Right lobe of liver (tissue), 4 donors: ENCODE results near the genes ABHD17B and TMC1.

DNA sequence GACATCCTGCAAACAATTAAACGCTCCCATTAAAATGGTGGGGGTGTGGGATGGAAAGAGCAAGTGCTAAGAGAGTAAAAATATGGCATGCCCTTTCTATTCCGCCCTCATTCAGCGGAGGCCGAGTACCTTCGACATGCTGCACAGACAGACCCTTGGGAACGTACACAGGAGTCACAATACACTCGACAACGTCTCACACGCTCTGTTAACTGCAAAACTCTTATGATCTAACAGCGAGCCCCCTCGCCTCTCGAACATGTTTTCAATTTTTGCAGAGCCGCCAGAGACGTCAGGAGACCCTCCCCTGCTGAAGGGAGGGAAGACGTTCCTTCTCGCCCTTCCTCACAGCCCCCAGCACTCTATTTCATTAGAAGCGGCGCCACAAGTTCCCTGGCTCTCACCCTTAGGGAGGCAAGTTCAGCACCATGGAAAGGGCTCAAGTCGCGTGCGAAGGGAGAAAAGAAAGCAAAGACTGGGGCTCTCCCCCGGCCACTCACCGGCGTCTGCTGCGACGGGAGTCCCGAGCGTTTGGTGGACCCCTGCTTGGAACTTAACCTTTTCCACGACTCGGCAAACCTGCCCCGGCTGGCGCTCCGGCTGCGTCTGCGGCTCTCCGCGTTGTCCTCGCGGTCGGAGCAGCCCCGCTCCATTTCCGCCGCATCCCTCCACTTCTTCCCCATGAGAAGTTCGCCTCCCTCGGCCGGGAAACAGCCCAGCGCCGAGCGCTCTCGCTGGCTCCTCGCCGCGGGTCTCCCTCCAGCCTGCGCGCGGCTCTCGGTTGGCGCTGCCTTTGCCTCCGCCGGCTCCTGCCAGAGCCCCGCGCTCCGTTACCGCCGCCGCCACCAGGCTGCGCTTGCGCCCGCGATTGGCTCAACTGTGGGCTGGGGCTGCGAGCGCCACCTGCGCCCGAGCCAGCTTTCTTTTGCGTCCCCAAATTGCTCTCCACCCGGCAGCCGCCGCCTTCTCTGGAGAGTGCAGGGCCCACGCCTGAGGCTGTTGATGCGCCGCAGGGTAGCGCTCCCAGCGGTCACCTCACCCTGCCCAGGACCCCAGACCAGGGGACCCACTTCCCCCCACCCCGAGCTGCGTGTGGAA lies 321.8 kb downstream of the CEMIP2 start:
- PRO-cap, 4 experiments, result no peak in any of the 4 experiments
- RAMPAGE, long total RNA, 2 experiments, result no peak in any of the 2 experiments

DNA sequence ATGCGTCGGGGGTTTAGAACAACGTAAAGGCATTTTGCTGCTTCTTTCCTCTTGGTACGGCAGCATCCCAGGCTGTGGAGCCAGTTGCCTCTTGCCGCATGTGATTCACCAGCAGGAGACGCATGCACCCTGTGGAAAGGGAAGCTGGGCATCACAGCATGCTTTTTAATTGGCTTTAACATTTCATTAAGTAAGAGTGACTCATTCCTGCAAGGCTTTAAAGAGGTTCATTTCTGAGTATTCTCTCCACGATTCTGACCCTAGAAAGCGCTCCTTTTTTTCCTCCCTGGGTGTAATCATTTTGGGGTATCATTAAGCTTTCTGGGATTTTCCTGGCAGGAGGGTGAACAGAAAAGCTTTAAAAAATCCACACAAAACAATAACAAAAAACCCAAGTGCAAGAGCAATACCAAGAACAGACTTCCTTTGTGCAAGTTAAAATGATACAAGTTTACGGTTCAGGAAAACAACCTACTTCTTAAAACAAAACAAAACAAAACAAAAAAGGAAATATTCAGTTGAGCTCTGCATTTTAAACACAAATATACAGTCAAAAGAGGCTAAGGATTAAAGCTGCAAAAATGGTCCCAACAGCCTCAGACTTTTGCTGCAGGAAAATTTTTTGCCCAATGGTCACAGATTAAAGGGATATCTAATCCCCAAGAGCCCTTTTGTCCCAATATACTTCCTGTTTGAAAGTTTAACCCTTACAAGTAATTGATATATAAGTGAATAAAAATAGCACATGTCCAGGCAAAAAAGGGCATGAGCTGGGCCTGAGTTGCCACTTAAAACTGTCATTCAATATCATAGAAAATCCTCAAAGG lies 84.2 kb downstream of the CEMIP2 start:
- PRO-cap, 4 experiments, result peak in 2 of 4 experiments; most common plus-strand start position 249 of the sequence (in 2); most common minus-strand start position 102 of the sequence (in 2)
- RAMPAGE, long total RNA, 2 experiments, result no peak in any of the 2 experiments

DNA sequence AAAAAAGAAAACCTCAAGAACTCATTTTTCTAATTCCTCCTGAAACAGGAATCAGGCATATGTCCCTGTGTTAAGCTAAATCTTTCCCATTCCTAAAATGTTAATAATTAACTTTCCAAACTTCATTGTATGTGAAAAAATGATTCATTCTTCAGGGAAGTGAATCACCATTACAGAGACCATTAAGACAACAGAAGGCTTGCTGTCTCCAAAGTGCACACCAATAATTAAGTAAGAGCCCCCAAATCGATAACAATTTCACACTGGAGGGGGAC lies 5.3 kb downstream of the CEMIP2 start:
- PRO-cap, 4 experiments, result peak in 2 of 4 experiments; most common plus-strand start position 170 of the sequence (in 1); most common minus-strand start position 81 of the sequence (in 1)
- RAMPAGE, long total RNA, 2 experiments, result no peak in any of the 2 experiments

- PRO-cap, 4 experiments, result no peak in any of the 4 experiments
- RAMPAGE, long total RNA, 2 experiments, result no peak in any of the 2 experiments
Measured at GRCh38 chr9:71806751-71807217, 38.5 kb upstream of the CEMIP2 start.

- PRO-cap, 4 experiments, result no peak in any of the 4 experiments
- RAMPAGE, long total RNA, 2 experiments, result no peak in any of the 2 experiments
Measured at GRCh38 chr9:71901466-71902379, 9.3 kb downstream of the ABHD17B start.

DNA sequence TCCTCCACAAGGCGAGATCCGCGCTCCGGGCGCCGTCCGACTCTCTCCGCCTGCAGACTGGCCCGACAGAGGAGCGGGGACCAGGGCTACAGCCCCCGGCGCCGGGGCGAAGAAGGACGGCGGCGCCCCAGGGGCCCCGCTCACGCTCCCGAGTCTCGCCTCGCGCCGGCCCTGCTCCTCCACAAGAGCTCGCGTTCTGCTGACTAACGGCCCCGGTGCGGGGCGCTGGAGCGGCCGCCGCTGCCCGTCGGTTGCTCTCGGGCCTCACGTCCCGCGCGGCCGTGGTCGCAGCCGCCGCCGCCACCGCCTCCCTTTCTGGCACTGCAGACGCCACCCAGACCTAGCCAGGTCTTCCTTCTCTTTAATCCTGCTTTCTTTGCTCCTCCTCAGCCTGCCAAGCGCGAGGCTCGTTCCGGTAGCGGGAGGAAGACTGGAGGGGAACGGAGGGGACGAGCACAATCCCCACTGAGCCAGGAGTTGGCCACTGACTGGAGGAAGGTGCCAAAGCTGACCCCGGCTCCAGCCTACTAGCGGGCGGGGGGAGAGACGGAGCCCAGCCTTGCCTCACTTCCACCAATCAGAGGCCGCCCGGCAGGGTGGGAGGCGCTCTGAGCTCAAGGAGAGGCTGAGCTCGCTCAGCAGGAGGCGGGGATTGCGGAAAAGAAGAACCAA lies at the start of gene ABHD17B:
Gene ABHD17B, minus strand, starts transcription at position 490 of the 672 bp plus-strand sequence.
- PRO-cap, 4 experiments, result peak in 4 of 4 experiments; most common minus-strand start position 500 of the sequence (in 4)
- RAMPAGE, long total RNA, 2 experiments, result start-site peak on the minus strand in 1 of 2 experiments, centred at position 485 of the sequence, 16 reads per replicate

DNA sequence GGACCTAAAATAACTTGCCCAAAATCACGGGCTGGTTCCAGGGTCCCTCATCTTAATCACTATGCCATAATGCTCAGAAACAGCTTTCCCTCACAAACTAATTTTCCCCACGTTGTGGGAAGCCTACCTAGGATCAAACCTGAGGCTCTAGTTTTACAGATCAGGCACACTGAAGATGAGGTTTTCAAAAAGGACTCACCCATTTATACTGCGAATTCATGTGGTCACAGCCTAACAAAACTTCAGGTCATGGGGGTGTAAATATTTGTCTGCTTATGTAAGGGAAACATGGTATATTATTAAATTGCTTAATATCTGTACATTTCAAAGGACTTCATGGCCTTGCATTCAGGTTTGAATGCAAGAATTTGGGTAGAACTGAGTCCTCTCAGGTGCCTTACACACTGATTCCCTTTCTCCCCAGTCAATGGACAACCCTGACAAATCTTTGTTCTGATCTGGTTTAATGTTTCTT lies 12.1 kb downstream of the ZFAND5 start:
- PRO-cap, 4 experiments, result peak in 2 of 4 experiments; most common minus-strand start position 58 of the sequence (in 1)
- RAMPAGE, long total RNA, 2 experiments, result no peak in any of the 2 experiments

DNA sequence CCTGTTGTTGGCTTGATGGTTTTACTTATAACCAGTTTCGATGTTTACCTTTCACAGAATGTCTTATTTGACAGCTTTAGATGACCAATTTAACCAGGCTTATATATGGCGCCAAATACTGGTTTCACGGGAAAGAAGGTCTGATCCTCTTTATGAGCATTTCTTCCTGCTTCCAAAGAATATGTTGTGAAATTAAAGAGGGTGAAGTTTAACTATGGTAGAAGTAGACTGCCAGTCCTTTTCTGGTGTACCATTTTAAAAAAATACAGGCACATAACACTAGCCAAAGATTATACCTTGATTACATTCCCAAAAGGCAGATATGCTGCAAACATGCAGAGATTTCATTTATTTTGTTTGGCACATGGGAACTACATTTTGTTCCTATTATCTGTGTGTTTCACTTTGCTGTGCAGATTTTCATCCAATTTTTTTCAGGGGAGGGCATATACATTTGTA lies 9.7 kb downstream of the ZFAND5 start:
- PRO-cap, 4 experiments, result no peak in any of the 4 experiments
- RAMPAGE, long total RNA, 2 experiments, result no peak in any of the 2 experiments

GRCh38 chr9:72355764-72356629 lies 9.0 kb downstream of the ZFAND5 start:
- PRO-cap, 4 experiments, result peak in 2 of 4 experiments; most common minus-strand start chr9:72356143 (in 1)
- RAMPAGE, long total RNA, 2 experiments, result no peak in any of the 2 experiments

- PRO-cap, 4 experiments, result peak in 2 of 4 experiments; most common minus-strand start chr9:72357599 (in 1)
- RAMPAGE, long total RNA, 2 experiments, result no peak in any of the 2 experiments
Measured at GRCh38 chr9:72357374-72358369, 7.3 kb downstream of the ZFAND5 start.

- PRO-cap, 4 experiments, result peak in 3 of 4 experiments; most common minus-strand start chr9:72359215 (in 2)
- RAMPAGE, long total RNA, 2 experiments, result no peak in any of the 2 experiments
Measured at GRCh38 chr9:72358824-72359802, 5.9 kb downstream of the ZFAND5 start.

GRCh38 chr9:72521417-72521837 lies at the start of gene TMC1:
TMC1 (plus strand) TSS chr9:72521608.
- PRO-cap, 4 experiments, result no peak in any of the 4 experiments
- RAMPAGE, long total RNA, 2 experiments, result no peak in any of the 2 experiments

- PRO-cap, 4 experiments, result peak in 4 of 4 experiments; most common plus-strand start chr9:72577366 (in 4); most common minus-strand start chr9:72577243 (in 2)
- RAMPAGE, long total RNA, 2 experiments, result start-site peak on the minus strand in 1 of 2 experiments, at chr9:72577243-72577298 at its widest, 15 reads per replicate
Measured at GRCh38 chr9:72577066-72578165, 56.0 kb downstream of the TMC1 start.

DNA sequence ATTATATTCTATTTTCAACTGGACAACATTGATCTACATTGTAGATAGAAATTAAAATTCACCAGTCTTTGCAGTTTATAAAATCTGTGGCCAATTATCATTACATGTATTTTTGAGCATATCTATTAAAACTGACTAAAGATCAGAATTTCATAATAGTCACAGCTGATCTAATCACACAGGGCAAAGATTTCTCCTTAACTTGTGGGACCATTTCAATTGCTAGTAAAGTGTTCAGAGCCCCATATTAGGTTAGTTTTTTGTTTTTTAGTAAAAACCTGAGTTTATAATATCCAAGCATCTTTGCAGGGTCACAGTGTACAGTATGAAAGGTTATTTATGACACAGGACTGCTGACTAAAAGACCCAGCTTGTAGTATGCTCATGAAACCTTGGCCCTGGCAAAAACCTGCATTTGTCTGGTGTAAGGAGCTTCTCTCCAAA lies 37.5 kb upstream of the ALDH1A1 start:
- PRO-cap, 4 experiments, result peak in 1 of 4 experiments; most common plus-strand start position 218 of the sequence (in 1)
- RAMPAGE, long total RNA, 2 experiments, result no peak in any of the 2 experiments

- PRO-cap, 4 experiments, result no peak in any of the 4 experiments
- RAMPAGE, long total RNA, 2 experiments, result no peak in any of the 2 experiments
Measured at GRCh38 chr9:73137234-73137754, 14.4 kb upstream of the ANXA1 start.

DNA sequence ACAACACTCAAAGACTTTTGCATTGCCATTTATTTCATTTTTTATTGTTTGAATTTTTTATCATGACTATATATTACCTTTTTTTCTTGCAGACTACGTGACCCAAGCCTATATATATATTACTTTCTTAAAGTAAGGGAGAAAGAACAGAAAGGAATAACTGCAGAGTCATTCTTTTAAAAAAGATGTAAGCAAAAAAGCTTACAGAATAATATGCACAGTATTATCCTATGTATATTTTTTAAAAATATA lies 65.2 kb downstream of the TRPM6 start:
- PRO-cap, 4 experiments, result no peak in any of the 4 experiments
- RAMPAGE, long total RNA, 2 experiments, result no peak in any of the 2 experiments

DNA sequence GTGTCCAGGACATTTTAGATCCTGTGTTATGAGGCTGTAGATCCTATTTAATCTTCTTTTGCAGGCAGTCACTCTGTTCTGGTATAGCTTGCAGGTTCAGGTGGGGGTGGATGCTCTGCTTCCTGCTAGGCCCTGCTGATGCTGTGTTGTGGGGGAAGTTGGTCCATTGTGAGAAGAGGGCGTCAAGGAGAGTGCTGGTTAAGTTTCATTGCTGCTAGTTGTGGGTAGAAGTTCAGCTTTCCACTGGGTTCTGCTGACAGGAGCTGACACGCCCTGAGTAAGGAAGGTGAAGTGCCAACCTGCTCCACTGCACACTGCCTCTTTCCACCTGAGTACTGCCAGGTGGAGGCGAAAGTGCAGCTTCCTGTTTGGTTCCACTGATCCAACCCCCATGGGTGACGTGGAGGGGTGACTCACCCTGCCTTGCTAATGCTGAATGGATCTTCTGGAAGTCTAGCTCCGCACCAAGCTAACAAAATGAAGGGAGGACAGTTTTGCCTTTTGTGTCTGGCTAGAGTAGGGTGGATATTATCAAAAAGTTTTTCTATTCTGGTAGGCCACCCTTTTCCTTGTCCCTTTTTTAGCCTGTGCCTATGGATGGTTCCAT lies 16.3 kb downstream of the NMRK1 start:
- PRO-cap, 4 experiments, result no peak in any of the 4 experiments
- RAMPAGE, long total RNA, 2 experiments, result no peak in any of the 2 experiments

DNA sequence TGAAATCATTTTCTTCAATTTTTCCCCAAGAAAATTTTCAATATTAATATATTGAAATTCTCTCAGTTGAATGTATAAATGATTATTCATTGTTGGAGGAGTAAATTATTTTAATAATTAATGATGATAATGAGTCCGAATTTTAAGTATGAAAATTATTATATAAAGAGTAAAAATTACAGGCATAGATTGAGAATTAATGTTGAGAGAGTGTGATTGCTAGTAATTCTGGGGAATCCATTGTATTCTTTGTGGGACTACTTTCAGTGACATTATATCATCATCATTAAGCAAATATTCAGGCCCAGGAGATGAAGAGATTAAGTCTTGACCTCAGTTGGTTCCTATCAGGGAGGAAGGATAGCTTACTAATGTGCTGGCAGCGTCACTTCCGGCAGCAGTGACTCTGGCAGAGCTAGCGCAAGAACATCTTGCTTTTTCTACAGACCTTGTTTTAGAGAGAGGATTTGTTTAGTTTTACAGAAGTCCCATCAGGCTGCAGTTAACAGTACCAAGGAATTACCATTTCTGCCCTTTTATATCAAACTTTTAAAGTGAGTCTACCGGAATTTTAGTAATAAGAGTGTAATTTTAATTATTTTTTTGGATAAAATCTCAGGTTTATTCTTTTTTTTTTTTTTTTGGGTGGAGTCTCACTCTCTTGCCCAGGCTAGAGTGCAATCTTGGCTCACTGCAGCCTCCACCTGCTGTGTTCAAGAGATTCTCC lies 20.2 kb downstream of the OSTF1 start:
- PRO-cap, 4 experiments, result no peak in any of the 4 experiments
- RAMPAGE, long total RNA, 2 experiments, result no peak in any of the 2 experiments

- PRO-cap, 4 experiments, result no peak in any of the 4 experiments
- RAMPAGE, long total RNA, 2 experiments, result no peak in any of the 2 experiments
Measured at GRCh38 chr9:75376840-75377418, 288.6 kb downstream of the OSTF1 start.

DNA sequence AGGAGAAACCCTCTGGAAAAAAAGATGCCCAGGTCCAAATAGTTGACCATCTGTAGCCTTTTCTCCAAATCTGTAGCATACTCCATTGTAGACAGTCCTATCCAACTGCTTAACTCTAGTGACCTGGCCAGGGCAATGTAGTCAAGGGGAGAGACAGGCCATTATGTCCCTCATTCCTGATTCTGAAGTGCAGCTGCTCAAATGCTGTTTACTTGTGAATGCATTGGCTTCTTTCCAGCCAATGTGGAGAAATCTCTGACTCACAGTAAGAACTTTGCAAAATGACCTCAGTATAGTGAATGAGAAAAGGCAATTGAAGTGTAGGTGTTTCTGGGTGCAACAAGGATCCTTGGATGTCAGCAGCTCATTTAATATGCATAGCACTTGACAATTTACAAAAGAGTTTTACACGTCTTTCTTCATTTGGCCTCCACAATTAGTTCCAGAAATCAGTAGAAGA lies 367.1 kb downstream of the OSTF1 start:
- PRO-cap, 4 experiments, result no peak in any of the 4 experiments
- RAMPAGE, long total RNA, 2 experiments, result no peak in any of the 2 experiments